M059J (cell line): ENCODE results near the gene TTN.

GRCh38 chr2:176162976-176163543 lies 6.0 kb downstream of the HOXD3 start:
- RAMPAGE, long total RNA: no peak

DNA sequence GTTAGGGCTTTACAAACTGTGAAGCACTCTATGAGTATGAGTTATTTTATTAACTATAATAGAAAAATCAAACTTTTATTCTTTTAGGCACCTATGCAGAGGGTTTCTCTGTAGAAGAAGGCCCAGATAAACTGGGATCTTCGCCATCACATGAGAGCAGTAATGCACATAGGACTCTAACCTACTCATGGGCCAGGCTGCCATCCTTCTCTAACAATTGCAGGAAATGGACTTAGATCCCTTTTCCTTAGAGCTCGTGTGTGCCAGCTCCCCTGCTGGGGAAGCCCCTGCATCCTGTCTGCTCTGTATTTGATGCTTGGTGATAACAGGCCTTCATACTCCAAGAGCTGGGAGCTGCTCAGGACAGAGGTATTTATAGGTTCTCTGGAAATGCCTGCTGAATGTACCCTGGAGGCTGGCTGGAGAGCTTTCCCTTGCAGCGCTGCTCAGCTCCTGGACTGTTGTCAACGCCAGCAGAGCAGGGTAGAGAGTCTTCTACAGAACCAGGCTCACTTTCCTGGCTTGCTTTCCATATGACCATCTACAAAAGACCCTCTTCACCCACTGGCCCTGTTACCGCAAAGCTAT lies 249.6 kb downstream of the MTX2 start:
- RAMPAGE, long total RNA: no peak

DNA sequence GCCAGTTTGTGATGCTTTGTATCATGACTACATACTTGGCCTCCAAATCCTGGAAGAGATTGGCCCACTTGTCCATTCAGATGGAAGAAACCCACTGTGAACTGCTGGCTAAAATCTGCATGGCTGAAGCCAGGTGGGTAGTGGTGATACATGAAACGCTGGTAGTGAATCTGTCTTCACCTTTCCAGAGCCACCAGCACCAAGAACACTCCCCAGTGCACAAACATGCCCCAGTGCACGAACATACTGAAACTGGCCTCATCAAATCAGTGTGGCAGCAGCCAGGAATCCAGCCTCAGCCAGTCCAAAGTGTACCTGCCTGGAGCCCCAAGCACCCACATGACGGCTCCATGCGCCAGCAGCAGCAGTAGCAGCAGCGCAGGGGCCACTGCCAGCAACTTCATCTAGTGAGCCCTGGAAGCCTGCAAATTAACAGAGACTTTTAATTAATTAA lies 406.6 kb upstream of the HNRNPA3 start:
- RAMPAGE, long total RNA: no peak

DNA sequence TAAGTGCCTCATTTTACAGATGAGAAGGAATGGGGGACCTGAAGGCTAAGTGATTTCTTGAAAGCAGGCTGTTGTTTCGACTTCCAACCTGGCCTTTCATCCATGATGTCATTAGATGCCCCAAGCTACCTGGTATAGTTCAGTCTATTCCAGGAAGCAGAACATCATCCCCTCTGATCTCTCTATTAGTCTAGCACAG lies 386.3 kb upstream of the HNRNPA3 start:
- RAMPAGE, long total RNA: no peak

- RAMPAGE, long total RNA: no peak
These were observed 386.1 kb upstream of the HNRNPA3 start for GRCh38 chr2:176826557-176826927.

DNA sequence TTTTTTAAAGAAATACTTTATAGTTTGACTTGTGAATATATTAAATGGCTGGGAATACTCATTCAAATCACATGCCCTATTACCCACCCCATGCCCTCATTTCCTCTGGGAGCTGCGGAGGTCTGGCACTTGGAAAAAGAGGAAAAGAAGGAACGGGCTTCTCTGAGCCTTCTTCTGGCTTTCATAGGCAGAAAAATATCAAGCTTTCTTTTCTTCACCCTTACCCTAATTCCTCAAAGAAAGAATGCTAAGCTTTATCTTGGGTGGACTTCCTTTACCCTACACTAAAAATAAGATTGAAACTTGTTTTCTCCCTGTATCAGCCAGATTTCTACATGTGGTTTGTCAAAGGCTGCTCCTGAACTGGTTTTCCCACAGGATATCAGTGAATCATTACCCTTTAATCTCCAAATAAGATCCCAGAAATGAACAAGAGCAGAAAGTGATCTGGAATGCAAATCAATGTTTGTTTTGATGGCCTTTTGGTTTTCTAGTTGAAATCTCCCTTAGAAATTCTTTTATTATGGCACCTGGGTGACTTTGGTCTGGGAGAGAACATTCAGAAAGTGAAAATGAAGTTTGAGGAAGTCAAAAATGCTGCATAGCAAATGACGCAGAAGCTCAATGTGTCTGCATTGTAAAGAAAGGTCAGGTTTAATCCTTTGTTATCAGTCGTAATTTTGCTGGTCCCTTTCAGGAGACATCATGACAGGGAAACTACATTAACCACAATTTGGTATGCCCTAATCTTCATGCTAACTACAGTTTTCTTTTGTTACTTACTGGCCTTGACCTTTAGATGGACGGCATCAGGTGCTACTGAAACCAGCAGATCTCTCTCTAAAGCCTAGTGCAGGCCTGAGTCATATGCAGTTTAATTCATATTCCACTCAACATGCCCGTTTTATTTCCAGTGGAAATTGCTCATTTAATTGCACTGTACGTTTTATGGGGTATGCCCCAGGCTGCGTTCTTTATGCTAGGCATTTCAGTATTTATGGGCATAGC lies 46.6 kb upstream of the HNRNPA3 start:
- RAMPAGE, long total RNA: no peak

DNA sequence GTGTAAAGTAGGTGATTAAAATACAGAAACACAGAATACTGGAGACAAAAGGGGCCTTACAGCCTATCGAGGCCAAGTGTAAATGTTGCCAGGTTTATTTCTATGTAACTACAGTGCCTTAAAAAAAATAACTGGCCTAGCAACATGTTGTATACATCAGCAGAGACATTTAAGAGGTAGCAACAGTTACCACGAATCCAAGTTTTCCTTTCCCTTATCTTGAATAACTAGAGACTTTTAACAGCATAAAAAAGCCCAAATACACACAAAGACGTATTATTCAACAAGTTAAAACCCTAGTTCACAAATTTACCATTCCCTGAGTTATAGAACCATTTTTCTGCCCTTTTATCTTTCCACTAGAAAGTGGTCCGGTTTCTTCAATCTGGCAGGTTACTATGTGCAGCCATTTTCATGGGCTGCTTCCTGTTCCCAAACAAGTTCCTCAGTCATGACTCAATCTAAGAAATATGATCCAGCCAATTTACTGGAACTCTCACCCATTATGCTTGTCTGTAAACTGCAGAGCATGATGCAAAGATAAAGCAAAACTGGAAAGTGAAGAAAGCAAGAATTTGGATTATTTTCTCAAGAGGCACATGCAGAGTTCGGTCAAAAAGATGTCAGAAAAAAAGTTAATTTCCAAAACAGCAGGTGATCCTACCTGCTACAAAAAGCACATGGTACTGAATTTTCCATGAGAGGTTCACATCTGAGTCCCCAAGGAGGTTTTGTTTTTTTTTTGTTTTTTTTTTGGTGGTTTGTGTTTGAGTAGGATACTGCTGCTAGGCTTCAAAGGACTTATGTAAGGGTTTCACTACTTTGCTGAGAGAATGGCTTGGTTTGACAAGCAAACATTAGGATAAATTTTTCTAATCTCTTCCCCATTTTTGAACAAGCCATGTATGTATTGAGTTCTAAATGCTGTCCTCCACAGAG lies 22.1 kb downstream of the NFE2L2 start:
- RAMPAGE, long total RNA: no peak

- RAMPAGE, long total RNA: no peak
These were observed 998 bp downstream of the NFE2L2 start for GRCh38 chr2:177263197-177264261.

- RAMPAGE, long total RNA: no peak
These were observed 50.4 kb upstream of the AGPS start for GRCh38 chr2:177342029-177342808.

- RAMPAGE, long total RNA: no peak
These were observed 556 bp upstream of the OSBPL6 start for GRCh38 chr2:178193446-178194466.

DNA sequence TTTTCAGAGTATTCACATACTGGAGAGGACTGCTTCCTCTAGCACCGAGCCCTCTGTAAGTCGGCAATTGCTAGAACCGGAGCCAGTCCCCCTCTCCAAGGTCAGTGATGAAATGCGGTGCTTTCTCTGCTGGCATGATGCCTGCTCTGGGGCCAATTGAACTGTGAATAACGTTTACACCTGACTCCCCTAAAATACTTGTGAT lies 126.9 kb downstream of the PRKRA start:
- RAMPAGE, long total RNA: no peak

DNA sequence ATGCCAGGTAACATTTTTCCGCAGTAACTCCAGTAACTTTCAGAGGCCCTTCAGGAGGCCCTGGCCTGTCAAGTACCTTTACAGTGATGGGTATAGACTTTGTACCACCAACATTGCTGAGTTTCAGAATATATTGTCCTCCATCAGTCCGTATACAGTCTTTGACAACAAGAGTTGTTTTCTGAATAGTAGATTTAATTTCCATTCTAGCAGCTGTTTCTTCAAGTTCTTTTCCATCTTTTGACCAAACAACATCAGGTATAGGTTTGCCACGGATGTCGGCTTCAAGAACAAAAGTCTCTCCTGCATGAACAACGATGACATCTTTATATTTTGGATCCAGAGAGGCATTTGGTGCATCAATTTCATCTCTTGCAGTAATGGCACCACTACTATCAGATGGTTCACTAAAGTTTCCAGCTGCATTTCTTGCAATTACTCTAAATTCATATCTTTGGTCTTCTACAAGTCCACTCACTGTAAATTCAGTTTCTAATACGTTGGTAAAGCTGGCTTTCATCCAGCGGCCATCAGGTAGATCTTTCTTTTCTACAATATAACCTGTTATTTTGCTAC lies 83.8 kb downstream of the PLEKHA3 start:
- RAMPAGE, long total RNA: no peak

- RAMPAGE, long total RNA: no peak
These were observed 92.0 kb downstream of the PLEKHA3 start for GRCh38 chr2:178572231-178572709.

DNA sequence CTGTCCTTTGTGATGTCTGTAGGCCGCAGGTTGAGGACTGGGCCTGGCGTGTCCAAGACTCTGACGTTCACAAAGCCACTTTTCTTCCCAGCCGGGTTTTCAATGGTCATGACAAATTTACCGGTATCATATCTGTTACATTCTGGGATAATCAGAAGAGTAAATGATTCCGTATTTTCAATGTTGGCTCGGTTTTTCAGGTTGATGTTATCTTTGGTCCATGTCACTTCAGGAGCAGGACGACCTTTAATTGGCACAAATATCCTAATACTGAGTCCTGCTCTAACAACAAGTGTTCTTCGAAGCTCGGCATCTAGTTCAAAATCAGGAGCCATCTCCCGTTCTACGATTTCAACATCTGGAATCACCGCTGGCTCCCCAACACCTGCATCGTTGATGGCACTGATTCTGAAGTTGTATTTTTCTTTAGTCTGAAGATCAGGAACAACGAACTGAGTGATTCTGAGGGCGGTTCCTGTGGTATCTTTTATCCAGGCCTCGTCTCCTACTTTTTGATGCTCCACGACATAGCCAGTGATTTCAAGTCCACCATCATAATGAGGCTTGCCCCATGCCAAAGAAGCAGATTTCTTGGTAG lies 95.6 kb downstream of the PLEKHA3 start:
- RAMPAGE, long total RNA: no peak

- RAMPAGE, long total RNA: no peak
These were observed 77.4 kb downstream of the TTN start for GRCh38 chr2:178729891-178730230.

GRCh38 chr2:178767833-178768592 lies 39.2 kb downstream of the TTN start:
- RAMPAGE, long total RNA: no peak

- RAMPAGE, long total RNA: no peak
These were observed 7.8 kb downstream of the TTN start for GRCh38 chr2:178799445-178799877.

- RAMPAGE, long total RNA: no peak
These were observed at the start of gene TTN for GRCh38 chr2:178807011-178808089. TSS of gene TTN (minus strand) at chr2:178807423.

DNA sequence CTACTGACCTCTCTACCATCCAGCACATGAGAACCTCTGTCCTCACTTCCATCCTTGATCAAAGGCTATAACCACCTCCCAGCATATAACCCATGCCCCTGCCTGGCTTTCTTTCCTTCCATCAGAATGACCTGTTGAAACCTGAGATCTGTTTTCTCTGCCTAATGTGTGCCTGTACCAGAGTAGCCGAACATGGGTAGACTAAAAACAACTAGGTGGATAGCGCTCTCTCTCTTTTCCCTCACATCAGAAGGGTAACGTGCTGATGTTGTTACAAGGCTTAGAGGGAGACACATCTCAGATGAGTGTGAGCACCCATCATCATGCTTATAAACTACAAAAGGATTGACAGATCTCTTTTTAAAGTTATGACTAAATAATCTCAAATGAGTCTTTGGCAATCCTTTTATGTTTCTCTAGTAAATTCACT lies 75.4 kb upstream of the CCDC141 start:
- RAMPAGE, long total RNA: no peak

DNA sequence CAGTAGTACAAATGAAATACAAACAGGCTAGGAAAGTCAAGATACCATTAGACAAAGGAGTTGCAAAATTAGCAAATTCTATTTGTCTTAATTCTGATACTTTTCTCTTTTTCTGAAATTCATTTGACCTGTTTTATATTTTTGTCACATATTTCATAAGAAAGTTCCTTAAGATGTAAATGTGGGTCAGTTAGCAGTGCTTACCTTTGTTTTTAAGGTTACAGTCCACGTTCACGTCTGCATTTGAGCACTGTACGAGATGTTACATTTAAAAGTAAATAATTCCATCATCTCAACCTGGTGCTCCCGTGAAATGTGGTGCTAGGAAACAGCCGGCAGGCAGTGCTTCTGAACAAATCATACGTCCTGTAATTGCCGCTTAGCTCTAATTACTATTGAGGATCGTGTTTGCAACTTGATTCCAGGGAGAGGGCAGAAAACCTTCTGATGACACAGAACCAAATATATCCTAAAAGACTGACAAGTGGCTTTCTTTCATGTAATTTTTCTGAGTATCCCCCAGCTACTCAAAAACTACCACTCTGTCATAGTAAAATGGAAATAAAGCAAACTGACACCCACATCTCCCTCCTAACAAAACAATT lies 297.7 kb upstream of the SESTD1 start:
- RAMPAGE, long total RNA: no peak